A375 (cell line): ENCODE measurements around the gene UBAC2.

DNA sequence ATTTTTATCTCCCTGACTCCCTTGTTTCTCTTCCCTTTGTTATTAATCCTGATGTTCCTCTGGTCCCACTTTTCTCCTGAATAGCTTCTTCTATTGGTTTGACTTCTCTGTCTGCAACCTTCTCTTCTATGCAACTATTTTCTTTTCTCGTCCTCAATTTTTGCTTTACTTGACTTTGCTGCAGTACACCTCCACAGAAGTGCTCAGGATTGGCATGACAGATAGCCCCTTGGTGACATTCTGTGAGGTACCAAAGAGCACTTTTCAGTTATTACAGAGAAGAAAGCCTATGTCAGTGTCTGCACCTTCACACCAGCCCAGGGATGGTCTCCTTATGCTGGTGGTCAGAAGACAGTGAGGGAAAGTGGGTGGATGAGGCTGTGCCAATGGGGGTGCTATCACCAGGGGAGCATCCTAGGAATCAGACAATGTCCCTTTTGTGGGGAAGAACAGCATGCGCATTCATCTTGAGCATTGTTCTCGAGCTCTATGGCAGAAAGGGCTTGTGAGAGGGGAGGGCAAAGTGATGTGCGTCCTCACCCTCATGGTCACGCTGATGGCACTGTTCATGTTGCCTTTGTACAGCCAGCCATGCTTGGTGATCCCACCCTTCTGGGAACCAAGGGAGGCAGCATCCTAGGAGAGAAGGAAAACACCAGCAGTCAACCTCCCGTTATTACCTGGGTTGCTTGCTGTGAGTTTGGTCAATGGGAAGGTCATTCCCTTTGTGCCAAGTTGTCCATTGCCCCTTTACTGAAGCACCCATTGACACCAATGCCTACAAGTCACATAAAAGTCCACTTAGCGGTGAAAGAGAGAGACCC, 56.1 kb downstream of the DOCK9 start:
- RAMPAGE, long total RNA: no peak

- RAMPAGE, long total RNA: no peak
These were observed 53.8 kb downstream of the DOCK9 start for GRCh38 chr13:98924072-98924552.

DNA sequence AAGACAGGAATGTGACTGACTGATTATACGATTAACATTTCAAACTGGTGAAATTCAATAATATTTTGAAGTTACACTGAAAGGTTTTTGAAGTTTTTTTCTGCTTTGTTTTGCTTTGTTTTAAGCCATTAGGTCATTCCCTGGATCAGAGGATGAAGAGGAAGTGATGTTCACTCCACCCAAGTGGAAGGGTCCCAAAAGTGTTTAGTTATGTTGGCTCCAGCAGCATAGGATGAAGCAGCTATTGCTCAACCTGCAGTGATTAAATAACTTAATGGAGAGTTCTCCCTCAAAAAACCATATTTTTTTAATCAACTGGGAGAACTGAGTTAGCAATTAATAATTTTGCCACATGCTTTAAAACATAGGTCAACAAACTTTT, 49.6 kb downstream of the DOCK9 start:
- RAMPAGE, long total RNA: no peak

DNA sequence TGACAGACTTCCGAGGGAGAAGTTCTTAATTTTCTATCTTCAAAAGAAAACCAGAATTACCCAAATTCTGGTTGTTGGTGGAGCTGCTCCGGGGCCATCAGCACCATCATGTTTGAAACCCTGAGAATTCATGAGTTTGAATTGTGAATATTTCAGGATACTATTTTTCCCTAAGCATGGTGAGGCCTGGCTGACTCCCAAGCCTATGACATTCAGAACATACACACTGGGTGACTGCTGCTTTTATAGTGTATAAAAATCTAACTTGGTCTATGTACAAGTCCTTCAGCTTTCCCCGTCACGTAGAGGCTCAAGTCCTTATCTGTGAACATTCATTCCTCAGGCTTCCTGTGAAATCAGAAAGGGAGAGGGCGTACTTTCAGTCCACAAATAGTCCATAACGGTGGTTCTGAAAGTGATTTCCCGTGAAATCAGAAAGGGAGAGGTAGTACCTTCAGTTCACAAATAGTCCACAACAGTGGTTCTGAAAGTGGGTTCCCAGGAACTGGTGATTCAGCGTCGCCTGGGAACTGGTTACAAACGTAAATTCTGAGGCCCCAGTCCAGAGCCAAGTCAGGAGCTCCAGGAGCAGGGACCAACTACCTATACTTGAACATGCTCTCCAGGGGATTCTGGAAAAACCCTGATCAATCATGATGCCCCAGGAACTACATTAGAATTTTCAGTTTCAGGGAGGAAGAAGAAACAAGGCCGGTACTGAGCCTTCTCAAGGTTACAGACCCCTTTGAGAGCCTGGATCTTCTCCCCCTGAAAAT, 17.5 kb downstream of the DOCK9 start:
- RAMPAGE, long total RNA: no peak

- RAMPAGE, long total RNA: no peak
These were observed 107.4 kb upstream of the DOCK9 start for GRCh38 chr13:99084933-99085999.

- RAMPAGE, long total RNA: no peak
These were observed 3.8 kb upstream of the UBAC2 start for GRCh38 chr13:99196858-99197185.

GRCh38 chr13:99200031-99200998, at the start of gene UBAC2:
TSS of gene UBAC2 (plus strand) at chr13:99200854.
- RAMPAGE, long total RNA: no peak

DNA sequence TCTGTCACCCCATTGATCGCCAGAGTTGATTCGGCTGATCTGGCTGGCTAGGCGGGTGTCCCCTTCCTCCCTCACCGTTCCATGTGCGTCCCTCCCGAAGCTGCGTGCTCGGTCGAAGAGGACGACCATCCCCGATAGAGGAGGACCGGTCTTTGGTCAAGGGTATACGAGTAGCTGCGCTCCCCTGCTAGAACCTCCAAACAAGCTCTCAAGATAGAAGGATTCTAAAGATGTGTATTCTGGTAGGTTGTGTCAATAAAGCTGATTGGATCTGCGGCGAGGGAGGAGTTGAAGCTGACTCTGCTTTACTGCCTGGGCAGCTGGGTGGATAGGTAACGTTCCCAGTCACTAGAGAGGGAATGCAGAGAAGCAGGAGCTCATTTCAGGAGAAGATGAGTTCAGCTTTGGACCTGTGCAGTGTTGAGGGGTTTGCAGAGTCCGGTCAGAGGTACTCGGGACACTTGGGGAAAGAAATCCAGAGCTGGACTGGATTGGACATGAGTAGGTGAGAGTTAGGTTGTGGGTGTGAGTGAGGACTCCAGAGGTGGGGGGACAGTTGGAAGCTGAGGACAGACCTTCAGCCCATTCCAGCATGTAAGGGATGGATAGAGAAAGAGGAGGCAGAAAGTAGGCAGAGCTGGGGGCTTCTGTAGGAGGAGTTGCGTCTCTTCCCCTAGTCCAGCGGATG, 5.2 kb downstream of the UBAC2 start:
- RAMPAGE, long total RNA: no peak

DNA sequence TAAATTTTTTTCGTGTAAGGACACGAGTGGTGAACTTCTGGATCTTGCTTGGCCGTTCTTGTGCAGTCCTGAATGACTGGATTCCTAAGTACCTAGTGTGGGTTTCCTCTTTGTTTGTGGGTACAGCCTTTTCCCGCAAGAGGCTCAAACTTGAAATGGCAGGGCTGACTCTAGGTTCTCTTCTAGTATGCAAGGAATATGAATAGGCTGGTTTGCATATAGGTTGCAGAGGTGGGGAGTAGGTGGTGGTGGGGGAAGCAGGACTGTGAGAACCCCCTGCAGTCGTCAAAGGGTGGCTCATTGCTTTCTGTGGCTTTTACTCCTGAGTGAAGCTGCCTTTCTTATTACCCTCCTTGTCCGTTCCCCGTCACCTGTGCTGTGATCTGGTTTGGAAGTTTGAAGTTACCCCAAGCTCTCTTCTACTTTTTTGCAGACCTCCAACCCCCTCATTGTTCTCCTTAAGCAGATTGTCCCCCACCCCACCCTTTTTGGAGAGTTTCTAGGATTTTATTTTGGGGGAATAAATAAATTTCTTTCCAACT, 13.7 kb downstream of the UBAC2 start:
- RAMPAGE, long total RNA: no peak

GRCh38 chr13:99218463-99218911, 17.8 kb downstream of the UBAC2 start:
- RAMPAGE, long total RNA: no peak

DNA sequence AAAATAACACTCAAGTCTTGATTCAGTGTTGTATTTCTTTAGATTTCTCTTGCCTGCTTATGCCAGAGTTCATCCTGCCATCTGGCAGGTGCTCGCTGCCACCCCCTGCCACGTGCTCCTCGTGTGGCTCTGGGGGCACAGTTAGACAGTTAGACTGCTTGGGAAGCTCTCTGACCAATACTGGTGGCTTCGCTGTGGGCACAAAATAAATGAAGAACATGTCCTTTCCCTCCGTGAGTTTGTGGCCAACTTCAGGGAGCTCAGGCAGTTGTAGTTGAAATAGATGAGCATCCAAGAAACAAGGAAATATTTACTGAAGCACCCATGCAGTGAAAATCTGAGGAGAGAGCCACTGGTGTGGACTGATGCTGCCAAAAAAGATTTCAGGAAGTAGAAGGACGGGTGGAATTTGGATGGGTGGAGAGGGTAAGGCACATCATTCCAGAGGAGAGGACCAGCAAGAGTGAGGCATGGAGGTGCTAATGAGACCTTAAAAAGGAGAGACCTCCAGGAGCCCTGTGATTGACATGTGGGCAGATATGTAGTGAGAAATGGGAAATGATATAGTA, 37.5 kb upstream of the GPR183 start:
- RAMPAGE, long total RNA: no peak

DNA sequence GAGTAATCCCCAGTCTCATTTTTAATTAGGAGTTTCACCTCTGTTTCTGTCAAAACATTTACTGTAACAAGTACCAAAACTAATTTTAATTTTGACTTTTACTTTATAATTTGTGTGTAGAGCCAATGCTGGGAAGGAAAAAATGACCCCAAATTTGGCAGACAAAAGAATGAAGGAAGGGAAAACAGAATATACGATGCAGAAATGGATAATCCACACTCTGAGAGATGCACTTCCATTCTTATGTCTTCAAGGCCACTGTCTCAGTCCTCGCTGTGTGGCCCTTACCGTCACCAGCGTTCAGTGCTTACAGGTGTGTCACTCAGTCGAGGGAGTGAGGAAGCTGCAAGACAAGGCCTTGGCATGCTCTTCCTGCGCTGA, 47.9 kb upstream of the GPR183 start:
- RAMPAGE, long total RNA: no peak

DNA sequence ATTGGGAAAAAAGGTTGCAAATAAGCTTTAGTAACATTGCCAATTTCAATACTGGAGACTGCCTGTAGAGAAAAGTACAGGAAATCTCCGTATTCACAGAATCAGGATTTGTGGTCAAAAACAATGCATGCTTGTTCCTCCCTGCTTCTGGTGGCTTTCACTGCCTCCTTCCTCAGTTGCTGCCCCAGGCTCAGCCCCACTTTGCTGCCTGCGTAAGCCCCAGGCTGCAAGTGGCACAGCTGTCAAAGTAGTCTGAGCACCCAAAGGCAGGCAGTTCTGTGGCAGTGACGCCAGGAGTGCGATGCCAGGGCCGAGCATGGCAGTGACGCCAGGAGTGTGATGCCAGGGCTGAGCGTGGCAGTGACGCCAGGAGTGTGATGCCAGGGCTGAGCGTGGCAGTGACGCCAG, 77.2 kb upstream of the GPR183 start:
- RAMPAGE, long total RNA: no peak

DNA sequence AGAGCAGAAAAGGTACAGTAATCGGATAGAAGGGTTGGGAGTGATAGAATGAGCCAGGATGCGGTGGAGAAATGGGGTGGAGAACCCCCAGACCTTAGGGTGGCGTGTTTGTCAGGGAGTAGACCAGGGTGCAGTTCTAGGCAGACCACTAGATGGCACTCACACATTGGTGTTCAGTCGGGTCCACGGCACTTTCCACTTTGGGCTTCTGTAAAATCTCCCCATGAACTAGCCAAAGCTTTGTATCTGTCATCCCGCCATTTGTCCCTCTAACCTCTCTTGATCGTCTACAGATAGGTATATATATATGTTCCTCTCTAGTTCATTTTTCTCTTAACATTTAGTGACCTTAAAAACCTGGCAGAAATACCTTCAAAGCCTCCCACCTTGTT, 49.7 kb downstream of the CLYBL start:
- RAMPAGE, long total RNA: no peak

GRCh38 chr13:99657693-99659033, 51.7 kb downstream of the CLYBL start:
- RAMPAGE, long total RNA: no peak

DNA sequence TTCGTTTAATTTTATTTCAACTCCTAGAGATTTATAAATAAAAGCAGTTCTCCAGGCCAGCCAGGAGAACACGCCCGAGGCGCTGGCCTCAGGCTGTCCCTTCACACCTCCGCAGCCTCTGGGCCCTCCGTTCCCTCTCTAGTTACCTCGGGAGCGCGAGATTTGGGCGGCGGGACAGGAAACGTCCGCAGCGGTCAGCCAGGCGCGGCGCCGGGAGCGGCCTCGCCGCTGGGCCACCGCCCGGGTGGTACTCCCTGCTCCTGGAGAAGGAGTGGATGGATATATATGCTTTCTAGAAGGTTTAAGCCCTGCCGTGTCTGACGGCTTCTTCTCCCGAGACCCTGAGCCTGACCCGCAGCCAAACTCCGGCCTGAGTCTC, 2.2 kb upstream of the ZIC2 start:
- RAMPAGE, long total RNA: no peak

DNA sequence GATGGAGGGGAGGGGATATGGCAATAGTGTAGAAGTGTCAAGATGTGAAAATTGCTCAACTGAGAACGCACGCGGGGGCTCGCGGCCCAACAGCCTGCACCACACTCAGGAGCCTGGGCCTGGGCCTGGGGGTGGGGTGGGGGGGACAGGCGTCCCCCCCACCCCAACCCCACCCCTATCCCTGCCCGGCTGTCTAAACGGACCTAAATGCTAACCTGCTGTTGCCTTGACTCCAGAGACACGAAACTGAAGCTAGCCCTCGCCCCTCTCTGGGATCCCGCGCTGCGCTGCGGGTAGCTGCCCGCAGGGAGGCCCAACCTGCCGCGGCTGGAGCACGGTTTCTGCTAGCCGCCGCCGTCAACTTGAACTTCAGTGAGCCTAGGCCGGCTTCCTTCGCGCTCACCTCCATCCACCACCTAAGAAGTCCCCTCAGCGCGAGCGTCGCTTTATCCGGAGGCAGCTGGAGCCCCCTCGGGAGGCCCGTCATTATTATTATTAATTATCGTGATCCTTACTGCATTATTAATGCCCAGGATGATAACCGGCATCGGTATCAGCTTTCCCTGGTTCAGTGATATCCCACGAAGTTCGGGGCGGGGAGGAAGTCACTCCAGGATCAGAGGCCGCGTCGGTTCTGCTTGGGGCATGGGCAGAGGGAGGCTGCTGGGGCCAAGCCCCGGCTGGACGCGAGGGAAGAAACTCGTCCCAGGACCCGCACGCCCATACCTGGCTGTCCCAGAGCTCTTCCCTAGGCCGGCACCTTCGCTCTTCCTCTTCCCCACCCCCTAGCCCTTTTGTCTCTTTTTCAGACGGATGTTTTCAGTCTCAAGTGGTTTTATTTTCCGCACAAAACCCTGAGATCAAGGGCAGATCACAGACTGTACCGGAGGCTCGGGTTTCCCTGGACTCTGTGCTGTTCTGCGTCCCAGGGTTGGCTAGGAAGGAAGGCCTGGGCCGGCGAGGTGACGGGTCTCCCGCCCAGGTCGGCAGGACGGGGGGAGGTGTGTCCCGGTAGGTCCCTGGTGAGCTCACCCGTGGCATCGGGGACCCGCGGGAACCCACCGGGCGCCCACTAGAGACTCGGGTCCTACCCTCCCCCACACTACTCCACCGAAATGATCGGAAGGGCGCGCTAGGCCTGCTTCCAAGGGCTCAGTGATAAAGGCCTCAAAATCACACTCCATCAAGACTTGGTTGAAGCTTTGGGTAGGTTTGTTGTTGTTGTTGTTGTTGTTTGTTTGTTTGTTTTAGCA, 7.6 kb downstream of the ZIC2 start:
- RAMPAGE, long total RNA: no peak

GRCh38 chr13:99990056-99990999, 8.7 kb downstream of the ZIC2 start:
- RAMPAGE, long total RNA: no peak

DNA sequence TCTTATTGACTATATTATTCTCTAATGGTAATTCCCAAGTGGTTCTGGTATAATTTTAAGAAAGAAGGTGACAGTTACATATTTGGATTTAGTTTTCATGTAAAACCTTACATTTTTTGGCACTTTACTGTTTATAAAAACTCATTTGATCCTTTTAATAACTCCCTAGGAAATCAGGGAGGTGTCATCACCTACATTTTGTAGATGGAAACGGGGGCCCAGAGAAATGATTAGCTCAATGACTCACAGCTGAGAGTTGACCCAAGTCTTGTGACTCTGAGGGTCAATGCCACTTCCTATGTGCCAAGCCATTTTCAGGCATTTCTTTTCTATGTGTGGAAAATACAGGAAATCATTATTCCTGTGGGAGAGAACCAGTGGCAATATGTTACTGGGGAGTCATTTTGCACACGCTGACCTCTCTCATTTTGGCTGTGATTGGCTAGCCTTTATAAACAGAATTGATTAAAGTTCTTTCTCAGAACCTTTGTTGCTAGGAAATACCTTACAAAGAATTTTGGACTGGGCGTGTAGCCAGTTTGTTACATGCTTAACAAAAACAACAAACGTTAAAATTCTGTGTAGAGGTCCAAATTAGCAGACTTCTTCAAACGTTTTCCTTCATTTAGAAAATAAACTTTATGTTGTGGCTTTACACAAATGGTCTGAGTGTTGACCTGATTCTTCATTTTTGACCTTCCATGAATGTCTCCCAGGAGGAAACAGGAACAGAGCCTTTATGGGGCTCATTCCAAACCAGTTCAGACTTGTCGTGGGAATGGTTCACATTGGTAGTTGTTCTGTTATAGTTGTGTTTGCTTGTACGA, 11.3 kb downstream of the PCCA start:
- RAMPAGE, long total RNA: no peak

DNA sequence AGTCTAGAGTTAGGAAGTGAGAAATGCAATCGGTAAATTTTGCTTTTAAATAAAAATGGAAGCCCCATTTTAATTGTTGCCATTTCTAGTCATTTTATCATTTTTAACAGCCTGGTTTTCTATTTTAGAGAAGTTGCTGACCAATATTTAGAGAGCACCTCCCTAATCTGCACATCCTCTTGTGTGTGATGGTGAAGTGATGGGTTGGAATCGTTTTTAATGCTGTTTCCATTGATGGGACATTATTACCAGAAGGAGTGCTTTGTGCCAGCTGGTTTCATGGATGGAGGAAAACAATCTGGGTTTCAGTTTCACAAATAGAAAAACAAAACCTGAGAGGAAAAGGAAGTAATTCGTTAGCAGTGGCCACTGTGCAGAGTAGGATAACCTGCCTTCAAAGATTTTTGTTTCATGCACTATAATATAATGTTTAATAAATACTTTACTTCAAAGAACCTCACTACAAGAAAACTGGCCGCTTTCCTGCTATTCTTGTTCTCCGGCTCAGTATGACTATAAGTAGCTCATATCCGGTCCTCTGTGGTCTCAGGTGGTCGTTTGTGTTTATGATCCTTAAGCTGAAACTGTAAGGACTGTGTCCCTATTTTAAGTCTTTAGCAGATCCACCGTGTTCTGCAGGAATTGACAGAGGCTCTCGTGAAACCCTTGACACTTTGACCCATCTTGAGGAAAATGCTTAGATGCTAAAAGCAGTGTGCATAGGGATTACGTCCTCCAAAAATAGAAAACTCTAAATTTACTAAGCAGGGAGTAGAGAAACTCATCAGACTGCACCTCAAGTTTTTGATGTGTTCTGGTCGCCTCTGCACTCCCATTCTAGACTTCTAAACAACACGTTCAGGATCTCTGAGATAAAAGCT, 104.7 kb downstream of the GGACT start:
- RAMPAGE, long total RNA: no peak